Heart (tissue), 3 donors: ENCODE data around the genes APBB2, ATP8A1, GNPDA2, COX7B2 and SLC10A4.

- RAMPAGE, long total RNA, 2 experiments: no peak in any of the 2 experiments
Measured at GRCh38 chr4:41213779-41214954, at the start of gene APBB2. APBB2 (minus strand) TSS chr4:41214542.

DNA sequence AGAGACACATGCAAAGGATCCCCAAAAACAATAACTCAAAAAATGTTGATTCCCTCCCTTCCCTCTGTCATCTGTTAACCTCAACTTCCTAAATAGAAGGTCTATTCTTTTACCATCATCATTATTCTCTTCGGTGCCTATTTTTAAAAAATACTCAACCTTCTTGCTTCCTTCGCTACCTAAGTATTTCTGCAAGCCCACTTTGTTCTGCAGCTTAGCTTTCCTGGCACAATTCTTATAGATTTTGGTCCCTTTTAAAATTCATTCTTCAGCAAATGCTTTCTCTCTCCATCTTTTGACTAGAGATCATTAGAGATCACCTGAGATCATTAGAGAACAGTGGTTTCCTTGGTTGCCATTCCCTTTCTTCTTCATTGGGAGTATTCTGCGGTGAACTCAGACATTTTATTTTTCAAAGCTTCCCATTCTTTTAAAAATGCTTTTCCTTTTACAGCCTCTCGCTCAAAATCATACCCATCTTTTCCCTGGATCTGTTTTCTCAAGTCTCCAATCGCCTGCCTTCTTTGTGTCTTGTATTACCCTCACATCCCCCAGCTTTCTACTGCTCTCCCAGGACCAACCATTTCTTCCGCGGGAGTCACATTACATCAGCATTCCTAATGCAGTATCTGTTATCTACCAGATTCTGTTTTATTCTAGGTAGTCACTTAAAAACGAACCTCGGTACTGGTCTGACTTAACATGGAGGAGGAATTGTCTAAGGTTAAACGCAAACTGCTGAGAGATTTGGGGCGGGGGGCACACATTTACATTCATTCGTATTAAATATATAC lies 766 bp upstream of the UCHL1 start:
- RAMPAGE, long total RNA, 2 experiments: no peak in any of the 2 experiments

GRCh38 chr4:41514935-41515626 lies 22.9 kb upstream of the LIMCH1 start:
- RAMPAGE, long total RNA, 2 experiments: no peak in any of the 2 experiments

GRCh38 chr4:41572507-41572999 lies 34.6 kb downstream of the LIMCH1 start:
- RAMPAGE, long total RNA, 2 experiments: no peak in any of the 2 experiments

GRCh38 chr4:41709711-41710240 lies 38.7 kb downstream of the PHOX2B start:
- RAMPAGE, long total RNA, 2 experiments: no peak in any of the 2 experiments

DNA sequence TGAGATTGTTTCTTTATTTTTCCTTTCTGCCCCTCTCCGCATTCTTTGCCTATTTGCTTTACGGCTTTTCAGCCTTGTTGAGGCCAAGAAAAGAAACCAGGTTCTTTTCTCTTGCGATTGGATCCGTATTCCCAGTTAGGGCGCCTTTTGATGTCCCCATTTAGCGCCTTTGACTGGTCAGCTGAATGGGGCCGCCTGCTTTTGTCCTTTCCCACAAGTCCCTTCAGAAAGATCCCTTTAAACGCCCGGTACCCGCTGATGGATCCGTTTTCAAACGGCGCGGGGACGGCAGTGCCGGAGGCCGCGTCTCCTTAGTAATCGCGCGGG lies 54.0 kb upstream of the TMEM33 start:
- RAMPAGE, long total RNA, 2 experiments: no peak in any of the 2 experiments

- RAMPAGE, long total RNA, 2 experiments: no peak in any of the 2 experiments
Measured at GRCh38 chr4:41959613-41960198, 21.9 kb upstream of the DCAF4L1 start.

GRCh38 chr4:42627769-42628741 lies 28.9 kb downstream of the ATP8A1 start:
- RAMPAGE, long total RNA, 2 experiments: no peak in any of the 2 experiments

- RAMPAGE, long total RNA, 2 experiments: start-site peak on the plus strand in 1 of 2 experiments, at chr4:42657520-42657528 at its widest, 7 reads per replicate
Measured at GRCh38 chr4:42656758-42658029, at the start of gene ATP8A1. ATP8A1 (minus strand) TSS chr4:42657105.

- RAMPAGE, long total RNA, 2 experiments: no peak in any of the 2 experiments
Measured at GRCh38 chr4:42671272-42671927, 14.5 kb upstream of the ATP8A1 start.

DNA sequence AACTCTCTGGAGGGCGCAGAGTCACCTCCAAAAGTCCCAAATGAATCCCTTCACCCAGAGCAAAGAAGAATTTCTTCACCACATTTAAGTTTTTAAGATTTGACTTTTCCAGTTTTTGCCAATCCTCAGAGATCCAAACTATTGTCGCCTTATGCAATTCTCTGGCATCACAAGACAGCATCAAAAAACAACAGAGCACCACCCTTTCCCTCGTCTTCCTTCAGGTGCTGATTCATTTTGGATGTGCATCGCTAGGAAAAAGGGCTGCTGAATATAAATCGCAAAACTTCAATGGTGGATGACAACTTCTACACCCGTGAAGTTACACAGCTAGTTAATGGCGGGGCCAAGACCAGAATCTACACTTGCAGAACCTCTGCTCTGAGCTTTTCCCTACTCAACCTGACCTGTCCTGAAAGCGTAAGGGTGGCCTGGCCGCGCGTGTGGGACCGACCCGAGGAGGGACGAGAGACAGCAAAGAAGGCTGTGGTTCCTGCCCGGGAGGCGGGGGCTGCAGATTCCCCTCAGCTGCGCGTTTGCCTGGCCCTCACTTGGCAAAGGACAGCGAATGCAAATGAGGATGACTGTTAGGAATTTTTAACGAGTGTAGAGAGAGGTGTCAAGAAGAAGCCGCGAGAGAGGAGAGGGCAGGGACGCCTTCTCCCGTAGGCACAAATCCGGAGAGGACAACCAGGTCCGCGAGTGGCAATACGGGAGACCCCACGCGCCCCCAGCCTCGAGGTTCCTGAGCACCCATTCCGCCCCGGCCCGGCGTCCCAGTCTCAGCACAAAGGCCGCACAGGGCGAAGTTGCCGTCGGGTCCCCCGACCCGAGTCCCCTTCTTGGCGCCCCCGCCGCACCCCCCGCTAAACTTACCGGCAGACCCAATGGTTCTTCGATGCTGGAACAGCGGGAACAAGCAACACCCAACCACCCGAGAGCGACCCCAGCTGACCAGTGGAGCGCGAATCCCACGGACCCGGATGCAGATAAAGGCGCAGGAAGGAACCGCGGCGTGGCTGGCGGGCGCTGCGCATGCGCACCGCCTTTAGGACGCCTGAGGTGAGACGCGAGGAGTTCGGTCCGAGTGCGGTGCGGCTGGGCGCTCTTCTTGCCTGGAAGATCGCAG lies at the start of gene GNPDA2:
TSS of gene GNPDA2 (minus strand) at position 959 of the 1,129 bp plus-strand sequence.
- RAMPAGE, long total RNA, 2 experiments: start-site peak on the plus strand in 1 of 2 experiments, centred at position 1,035 of the sequence, 7 reads per replicate; start-site peak on the minus strand in 2 of 2 experiments, centred at positions 930 to 931 of the sequence, 125 to 193 reads per replicate

DNA sequence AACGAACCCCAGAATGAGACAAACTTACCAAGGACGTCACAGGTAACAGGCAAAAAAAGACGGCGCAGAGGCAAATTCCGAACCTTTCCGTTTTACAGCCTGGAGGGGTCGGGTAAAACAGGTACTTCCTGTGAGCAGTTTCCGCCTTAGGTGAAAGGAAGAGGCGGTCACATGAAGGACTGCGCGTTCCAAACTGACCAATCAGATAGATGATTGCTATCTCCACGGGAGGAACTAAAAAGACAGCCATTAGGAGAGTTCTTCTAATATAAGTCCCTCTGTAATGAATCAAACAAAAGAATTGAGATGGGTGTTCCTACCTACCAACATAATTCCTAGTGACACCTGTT lies at the start of gene COX7B2:
TSS of gene COX7B2 (minus strand) at position 114 of the 350 bp plus-strand sequence.
- RAMPAGE, long total RNA, 2 experiments: no peak in any of the 2 experiments

DNA sequence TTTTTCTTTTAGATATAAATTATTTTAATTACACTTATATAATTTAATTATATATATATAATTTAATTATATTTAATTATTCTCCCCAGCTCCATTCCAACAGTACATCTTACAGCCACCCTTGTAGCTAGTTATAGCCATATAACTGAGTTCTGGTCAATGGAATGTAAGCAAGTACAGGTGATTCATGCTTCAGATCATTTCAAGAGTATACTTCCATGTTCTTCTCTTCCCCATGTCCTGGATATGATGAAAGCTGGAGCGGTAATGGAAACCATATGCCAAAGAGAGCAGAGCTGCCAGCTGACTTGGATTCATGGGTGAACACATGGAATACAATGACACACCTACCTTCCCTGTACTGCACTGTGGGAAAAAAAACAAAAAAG lies 17.4 kb upstream of the CORIN start:
- RAMPAGE, long total RNA, 2 experiments: no peak in any of the 2 experiments

DNA sequence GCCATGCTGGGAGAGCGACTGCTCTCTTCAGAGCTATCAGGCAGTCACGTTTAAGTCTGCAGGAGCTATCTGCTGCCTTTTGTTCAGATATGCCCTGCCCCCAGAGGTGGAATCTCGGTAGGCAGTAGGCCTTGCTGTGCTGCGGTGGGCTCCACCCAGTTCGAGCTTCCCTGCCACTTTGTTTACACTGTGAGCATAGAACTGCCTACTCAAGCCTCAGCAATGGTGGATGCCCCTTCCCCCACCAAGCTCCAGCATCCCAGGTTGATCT lies 8.1 kb upstream of the NFXL1 start:
- RAMPAGE, long total RNA, 2 experiments: no peak in any of the 2 experiments

DNA sequence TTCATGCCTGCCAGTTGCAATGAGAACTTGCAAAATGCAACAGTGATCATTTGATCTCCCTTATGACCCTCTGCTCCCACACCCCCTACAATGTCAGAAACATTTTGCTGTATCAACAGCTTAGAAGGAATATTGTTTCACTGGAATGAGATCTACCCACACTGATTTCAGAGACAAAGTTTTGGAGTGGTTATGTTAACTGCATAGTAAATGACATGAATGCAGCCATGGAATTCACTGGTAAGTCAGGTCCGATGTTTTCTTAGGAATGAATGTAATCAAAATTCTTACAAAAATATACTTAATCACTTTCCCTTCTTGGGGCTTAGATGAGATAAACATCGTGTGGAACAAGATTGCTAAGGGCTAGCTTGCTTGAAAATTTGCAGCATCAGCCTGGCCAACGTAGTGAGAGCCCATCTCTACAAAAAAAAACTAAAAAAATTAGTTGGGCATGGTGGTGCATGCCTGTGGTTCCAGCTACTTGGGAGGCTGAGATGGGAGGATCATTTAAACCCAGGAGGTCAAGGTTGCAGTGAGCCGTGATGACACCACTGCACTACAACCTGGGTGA lies 5.9 kb downstream of the NIPAL1 start:
- RAMPAGE, long total RNA, 2 experiments: no peak in any of the 2 experiments

DNA sequence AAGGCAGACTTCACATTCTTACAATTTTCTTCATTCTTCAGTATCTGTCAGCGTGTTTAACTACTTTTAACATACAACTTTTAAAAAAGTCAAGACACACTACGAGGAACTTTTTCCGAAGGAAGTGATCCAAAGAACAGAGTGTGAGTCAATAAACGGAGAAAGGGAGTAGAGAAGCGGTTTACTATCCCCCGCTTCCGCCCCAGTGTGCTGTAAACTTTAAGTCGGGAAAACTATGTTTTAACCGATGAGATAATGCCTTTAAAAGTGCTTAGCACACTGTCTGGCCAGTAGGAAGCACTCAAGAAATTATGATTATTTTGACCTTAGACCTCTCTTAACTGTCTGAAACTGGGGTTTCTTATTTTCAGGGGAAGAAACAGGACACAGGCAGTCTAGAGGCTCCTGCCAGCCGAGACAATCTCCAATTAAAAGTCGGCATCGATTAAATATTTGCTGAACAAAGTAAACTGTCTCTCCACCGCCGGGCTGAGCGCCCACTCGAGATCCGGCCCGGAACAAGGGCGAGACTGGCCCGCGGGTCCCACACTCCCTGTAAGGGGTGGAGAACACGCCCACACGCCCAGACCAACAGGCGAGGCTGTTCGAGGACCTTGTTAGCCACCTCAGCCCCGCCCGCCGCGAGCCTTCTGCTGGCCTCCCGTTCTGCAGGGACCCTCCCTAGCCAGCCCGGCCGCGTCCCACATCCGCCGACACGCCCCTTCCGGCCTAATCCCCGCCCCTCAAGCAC lies 563 bp upstream of the SLAIN2 start:
- RAMPAGE, long total RNA, 2 experiments: no peak in any of the 2 experiments

- RAMPAGE, long total RNA, 2 experiments: no peak in any of the 2 experiments
Measured at GRCh38 chr4:48482887-48483703, at the start of gene SLC10A4. SLC10A4 (plus strand) TSS chr4:48483343.

DNA sequence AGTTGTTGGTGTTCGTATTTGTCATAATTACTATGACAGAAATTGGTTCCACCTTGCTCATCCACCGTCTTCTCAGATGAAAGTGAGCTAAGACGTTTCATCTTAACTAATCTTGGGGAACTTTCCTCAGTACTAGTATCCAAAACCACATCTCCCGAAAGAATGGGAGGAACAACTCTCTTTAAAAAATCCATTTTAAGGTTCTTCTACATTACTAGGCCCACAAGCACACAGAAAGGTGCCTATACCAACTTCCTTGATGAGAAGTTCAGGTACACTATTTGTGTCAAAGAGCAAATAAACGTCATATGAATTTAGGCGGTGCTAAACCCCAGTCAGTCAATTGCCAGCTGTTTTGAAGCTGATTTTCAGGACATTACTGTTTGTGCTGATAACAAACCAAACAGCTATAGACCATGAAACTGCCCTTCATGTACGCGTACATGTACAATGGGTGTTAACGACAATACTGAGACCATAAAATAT lies 99.1 kb downstream of the FRYL start:
- RAMPAGE, long total RNA, 2 experiments: no peak in any of the 2 experiments

DNA sequence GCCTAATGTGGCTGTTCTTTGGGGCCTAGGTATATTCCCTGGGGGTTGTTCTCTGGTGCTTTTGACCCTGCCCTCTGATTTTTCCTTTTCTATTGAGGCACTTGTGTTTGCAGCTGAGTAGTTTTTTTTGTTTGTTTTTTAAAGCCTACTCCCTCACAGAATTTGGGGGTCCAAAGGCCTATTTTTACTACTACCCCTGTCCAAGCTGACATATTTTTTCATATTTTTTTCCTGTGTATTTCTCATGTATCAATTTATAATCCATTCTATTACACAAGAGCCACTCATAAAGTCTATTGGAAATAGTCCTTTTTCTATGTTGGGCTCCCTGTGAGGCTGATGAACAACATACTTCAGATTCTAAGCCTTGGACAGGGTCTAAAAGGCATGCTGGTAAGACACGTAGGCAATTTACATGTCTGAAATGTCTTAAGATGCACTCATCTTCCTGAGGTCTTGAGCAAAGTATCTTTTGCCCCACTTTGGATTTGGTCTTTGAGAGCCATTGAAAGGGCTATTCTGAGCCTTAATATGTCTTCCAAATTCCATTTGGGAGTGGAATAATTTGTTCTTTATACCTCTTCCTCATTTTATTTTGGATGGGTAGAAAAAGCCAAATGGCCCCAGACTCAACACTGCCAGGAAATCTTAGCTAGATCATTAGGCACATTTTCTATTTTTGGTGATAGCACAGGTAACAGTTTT lies 31.7 kb downstream of the OCIAD1 start:
- RAMPAGE, long total RNA, 2 experiments: no peak in any of the 2 experiments

DNA sequence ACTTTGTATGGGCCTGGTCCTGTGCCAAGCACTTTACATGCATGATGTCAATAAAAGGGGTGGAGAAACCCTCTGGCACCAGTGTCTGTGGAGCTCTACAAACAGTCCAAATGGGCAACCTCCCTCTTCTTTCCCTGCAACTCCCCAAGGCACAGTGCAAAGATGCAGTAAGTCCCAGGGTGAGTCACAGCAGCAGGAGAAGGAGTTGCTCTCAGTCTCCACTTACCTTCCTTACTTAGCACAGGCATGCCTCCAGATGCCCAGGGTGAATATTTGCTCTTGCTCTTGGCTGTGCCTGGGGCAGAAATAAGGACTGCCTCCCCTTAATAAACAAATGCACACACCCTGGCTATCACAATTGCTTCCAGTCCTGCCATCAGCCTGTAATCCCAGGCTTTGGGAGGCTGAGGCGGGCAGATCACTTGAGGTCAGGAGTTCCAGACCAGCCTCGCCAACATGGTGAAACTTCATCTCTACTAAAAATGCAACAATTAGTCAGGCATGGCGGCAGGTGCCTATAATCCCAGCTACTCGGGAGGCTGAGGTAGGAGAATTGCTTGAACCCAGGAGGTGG lies 4.2 kb downstream of the OCIAD2 start:
- RAMPAGE, long total RNA, 2 experiments: no peak in any of the 2 experiments